ENCODE data around the genes STOML3 and COG6.

GRCh38 chr13:38636667-38637385 is 50.1 kb upstream of the FREM2 start:
- RRBS: no CpG with 5 or more reads among the region's 3 CpGs

- RRBS: no CpG with 5 or more reads among the region's 2 CpGs
Observed at GRCh38 chr13:38990532-38991138, at the start of gene STOML3. Gene STOML3 (minus strand): TSS chr13:38990831.

DNA sequence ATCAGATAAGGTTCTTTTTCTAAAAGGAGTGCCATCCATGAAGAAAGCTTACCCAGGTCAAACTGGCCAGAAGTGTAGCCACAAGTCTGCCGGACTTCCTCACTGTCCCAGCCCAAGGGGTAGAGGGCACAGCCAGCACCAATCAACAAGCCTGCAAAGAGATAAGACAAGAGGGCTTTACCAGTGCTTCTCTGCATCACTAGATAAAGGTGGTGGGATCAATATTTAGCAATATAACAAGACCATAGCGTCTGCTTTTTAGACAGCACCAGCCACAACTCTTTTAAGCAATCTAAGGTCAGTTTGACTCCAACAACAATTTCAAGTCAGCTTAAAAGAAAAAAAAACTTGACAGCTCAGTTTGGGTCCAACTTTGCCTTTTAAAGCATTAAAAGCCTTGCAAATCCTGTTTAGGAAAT is 224.6 kb downstream of the LHFPL6 start:
- RRBS: no CpG with 5 or more reads among the region's 2 CpGs

GRCh38 chr13:39452719-39453406 is 150.1 kb downstream of the LHFPL6 start:
- RRBS: no CpG with 5 or more reads among the region's 3 CpGs

DNA sequence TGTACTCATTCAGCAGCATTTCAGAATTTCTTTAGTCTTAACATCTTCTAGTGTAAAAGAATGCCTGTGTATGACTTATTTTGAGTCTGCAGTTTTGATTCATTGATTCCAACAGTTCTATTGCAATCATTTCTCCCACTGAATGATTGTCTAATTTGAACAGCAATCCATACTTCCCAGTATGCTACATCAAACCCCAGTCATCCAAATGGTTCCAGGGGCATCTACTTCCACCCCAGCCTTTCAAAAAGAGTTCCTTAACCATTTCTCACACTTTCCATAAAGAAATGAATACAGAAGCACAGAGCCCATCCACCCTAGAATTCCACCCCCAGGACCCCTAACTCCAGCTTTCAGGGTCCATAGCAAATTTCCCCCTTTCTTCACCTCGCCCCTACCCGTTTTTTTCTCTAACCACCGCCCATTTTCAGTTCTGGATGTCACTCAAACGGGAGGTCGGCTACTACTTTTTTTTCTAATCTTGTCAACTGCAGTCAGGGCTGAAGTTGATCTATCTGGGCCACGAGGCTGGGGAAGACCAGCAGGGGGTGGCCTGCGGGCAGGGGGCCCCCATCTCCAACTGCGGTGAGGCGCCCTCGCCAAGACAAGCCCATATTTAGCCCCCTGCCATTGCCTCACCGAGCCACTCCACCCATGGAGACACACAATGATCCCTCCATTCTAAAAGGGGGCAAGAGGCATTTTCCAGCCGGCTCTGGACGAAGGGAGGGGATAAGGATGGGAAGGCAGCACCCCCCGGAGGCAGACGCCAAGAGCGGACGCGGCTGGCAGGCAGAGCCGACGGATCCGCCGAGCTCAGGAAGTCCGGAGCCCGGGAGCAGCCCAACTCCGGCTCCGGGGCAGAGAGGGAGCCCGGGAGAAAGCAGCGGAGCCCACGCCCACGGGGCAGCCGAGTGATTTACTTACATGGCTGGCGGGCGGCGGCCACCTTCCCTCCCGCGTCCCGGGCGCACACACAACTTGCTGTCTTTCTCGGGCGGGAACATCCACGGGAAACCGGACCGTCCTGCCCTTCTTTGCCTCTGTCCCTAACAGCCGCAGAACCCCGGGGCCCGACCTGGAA is 695 bp downstream of the LHFPL6 start:
- RRBS: 1% methylated on average over 25 of the region's 46 CpGs

DNA sequence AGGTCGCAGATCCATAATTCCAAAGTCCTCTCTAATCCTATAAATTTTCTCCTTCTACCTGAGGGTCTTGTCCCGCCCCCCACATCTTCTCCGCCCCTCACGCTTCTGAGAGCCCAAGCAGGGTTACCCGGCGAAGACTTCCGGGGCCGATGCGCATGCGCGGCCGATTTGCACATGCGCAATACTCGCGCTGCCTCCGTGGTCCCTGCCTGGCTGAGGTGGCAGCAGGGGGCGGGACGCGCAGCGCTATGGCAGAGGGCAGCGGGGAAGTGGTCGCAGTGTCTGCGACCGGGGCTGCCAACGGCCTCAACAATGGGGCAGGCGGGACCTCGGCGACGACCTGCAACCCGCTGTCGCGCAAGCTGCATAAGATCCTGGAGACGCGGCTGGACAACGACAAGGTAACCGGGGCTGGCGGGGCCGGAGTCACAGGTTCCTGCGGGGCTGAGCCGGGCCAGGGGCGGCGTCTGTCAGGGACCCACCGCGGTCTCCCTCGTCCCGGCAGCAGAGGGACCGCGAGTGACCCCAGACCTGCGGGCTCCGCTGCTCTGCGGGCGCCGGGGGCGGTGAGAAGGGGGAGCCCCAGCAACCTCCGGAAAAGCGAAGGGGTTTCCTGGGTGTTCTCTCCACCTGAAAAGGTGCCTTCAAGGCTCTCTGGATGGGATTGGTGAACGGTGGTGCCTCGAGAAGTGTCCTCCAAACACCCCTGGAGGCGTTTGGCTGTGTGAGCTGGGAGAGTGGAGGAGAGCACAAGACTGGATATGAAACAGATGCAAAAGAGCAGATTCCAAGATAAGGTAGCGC is at the start of gene COG6:
COG6 (plus strand) TSS at position 184 of the 804 bp plus-strand sequence.
- RRBS: 1% methylated on average over 14 of the region's 60 CpGs

DNA sequence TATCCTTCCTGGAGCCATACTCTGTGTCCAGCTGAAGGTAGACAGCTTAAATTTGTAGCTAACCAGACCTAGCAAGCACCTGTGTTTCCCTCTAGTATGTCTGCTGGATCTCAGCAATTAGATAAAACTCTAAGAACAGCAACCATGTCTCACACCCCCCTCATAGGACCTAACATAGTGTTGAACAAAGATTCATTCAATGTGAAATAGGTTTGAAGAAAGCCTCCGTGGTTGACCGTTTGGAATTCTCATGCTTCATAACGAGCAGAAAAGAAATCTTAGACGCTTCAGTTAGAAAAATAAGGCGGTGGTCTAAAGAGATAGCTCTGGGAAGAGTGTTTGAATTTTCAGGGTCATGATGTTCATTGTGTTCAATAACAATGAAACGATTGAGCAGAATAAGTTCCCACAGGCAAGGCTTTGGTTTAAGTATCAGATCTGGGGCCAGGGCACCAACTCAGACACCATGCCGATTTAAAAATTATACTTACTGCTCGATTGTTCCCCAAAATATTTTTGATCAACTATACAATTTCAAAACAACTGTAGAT is 332.9 kb downstream of the COG6 start:
- RRBS: no CpG with 5 or more reads among the region's 8 CpGs

GRCh38 chr13:40189819-40190533 is 476.5 kb downstream of the FOXO1 start:
- RRBS: no CpG with 5 or more reads among the region's 7 CpGs

DNA sequence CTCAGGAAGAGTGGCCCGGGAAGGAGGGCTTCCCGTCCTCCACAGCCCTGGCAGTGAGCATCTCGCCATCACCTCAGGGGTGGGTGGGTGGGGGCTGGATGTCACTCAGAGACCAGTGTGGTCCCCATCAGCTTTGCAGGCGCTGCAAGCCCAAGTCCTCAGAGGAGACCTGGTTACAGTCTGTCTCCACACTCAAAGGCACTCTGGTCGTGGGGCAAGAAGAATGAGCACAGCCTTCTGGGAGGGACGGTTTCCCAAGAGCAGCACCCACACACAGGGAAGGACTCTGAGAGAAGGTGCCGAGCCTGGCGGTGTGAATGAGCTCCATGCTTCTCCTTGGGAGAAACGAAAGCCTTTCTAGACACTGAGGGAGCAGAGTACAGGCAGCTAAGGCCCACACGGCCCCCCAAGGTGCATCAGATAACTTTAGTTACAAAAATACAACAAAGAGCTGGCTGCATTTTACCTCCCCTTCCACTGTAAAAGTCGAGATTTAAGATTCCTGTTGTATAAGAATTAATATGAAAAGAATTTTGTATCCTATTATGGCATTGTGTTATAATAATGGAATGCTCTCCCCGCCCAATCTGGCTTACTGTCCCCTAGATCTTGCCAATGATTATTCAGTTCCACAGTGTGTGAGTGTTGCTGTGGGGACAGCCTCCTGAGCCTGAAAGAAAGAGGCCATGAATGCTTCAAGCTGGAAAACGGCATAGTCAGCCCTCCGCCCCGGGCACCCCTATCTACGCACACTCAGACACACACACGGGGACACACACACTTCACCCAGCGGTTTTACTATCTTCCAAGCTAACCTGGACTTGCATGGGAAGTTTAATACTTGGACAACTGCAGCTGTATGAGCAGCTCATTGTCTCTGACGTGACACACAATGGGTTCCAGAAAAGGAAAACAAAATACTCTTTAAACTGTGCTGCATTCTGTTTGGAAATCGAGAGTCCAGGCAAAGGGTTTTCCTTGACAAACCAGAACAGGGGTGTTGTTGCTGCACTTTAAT is 473.3 kb downstream of the FOXO1 start:
- RRBS: no CpG with 5 or more reads among the region's 20 CpGs

GRCh38 chr13:40269052-40269708 is 397.3 kb downstream of the FOXO1 start:
- RRBS: no CpG with 5 or more reads among the region's 4 CpGs

- RRBS: no CpG with 5 or more reads among the region's 10 CpGs
Observed at GRCh38 chr13:40345820-40346325, 320.6 kb downstream of the FOXO1 start.

DNA sequence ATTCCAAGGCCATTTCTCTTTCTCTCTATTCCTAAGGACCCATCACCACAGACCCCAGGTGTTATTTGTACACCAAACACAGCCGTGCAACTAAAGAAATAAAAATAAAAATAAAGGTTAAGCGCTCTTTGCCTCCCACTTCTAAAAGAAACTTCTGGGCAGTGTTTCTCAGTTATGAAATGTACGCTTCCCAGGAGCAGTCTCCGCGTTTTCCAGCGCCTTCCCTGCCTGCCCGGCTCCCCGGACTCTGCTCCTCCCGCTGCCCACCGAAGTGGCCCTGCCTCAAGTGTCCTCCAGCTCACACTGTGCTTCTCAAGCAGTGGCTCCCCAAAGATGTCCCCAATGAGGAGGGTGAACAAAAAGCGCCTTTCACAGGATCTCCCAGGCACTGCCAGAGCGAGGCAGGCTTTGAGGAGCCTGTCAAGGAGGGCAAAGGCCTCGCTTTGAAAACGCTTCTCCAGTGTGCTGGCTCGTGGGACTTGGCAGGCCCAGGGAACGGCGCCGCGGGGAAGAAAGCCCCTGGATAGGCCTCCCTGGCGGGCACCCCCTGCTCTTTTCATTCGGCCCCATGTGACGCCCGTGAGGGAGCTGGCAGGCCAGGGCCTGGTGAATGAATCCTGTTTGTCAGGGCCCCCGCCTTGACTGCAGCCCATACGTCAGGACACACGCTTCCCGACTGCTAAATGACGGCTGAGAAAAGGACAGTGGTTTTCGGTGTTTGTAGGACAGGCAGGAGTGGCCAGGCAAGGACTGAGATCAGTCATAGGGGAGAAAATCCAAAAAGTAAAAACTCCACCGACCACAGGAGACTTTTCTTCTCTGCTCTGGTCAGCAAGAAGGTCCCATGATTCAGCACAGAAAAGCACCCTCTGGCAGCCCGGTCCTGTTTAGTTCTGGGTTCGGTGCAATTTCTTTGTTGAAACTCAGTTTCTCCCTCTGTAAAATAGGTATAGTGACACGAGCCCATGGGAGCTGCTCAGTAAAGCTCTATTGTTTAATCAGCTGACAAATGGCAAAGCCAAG is 187.0 kb downstream of the FOXO1 start:
- RRBS: no CpG with 5 or more reads among the region's 33 CpGs

- RRBS: no CpG with 5 or more reads among the region's 4 CpGs
Observed at GRCh38 chr13:40582370-40583194, 83.9 kb downstream of the FOXO1 start.

- RRBS: no CpG with 5 or more reads among the region's 9 CpGs
Observed at GRCh38 chr13:40596469-40597241, 69.8 kb downstream of the FOXO1 start.

- RRBS: no CpG with 5 or more reads among the region's 5 CpGs
Observed at GRCh38 chr13:40628461-40629064, 37.9 kb downstream of the FOXO1 start.

DNA sequence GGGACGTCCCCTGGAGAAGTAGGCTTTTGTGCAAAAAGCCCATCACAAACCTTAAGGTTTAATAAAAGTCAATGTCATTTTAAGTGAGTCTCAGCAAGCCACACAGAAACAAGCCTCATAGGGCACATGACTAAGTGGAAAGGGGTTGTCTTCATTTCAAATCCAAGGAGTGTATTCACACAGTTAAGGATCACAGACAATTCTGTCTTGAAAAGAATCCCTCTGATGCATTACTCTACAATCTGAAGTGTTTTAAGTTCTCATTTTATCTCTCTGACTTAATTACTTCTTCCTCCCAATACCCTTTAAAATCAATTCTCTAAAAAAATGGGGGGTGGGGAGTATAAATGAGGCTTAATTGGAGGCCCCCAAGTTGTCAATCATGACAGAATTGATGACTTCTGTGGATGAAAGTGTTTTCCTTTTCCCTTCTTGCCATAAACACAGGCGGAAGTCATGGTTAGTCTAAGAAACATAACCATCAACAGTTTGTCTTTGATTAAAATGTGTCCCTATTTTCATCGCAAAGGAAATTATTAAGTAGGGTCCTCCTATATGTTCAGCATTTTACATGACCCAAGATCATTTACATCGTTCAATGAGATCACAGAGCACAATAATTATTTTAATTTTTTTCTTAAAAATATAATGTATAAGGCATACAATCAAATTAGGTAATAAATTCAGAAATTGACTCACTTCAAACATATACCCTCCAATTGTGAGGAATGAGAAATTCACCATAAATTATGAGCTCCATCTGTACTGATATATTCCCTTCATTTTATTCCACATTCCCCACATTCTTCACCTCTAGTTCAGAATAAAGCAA is 17.2 kb downstream of the FOXO1 start:
- RRBS: no CpG with 5 or more reads among the region's 4 CpGs

DNA sequence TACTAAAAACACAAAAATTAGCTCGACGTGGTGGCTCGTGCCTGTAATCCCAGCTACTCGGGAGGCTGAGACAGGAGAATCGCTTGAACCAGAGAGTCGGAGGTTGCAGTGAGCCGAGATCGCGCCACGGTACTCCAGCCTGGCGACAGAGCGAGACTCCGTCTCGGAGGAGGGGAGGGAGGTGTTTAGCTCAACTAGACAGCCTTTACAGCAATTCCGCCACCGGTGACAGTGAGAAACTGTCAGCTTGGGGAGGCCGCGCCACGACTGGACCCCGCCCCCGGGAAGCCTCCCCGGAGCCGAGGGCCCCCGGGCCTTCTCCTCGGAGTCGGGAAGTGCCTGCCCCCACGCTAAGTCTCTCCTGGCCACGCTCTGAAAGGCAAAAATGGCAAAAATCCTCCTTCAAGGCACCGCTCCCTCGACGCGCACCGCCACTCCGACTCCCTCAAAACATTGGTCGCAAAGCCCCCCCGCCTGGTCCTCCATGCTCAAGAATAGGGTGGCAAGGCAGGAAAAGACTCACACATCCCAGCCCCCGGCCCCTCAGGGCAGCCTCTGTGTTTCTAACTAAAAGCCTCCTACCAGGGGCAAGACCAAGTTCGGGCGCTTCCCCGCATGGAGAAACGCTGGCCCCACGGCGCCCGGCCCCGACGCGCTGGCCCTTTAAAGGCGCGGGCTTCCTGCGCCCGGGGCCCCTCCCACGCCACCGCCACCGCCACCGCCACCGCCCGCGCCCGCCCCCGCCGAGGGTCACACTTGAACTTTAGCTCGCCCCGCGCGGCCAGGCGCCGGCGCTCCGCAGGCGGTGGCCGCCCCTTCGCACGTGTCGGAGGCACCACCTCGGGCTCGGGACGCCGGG is 2.1 kb downstream of the FOXO1 start:
- RRBS: 1% methylated on average over 35 of the region's 78 CpGs

- RRBS: no CpG with 5 or more reads among the region's 5 CpGs
Observed at GRCh38 chr13:40880824-40881165, 91.4 kb downstream of the SLC25A15 start.

- RRBS: no CpG with 5 or more reads among the region's 9 CpGs
Observed at GRCh38 chr13:40999346-41000031, 19.6 kb downstream of the ELF1 start.

Data from GM19239 (cell line).